ENCODE data around the genes TMEM167B and ELAPOR1.

DNA sequence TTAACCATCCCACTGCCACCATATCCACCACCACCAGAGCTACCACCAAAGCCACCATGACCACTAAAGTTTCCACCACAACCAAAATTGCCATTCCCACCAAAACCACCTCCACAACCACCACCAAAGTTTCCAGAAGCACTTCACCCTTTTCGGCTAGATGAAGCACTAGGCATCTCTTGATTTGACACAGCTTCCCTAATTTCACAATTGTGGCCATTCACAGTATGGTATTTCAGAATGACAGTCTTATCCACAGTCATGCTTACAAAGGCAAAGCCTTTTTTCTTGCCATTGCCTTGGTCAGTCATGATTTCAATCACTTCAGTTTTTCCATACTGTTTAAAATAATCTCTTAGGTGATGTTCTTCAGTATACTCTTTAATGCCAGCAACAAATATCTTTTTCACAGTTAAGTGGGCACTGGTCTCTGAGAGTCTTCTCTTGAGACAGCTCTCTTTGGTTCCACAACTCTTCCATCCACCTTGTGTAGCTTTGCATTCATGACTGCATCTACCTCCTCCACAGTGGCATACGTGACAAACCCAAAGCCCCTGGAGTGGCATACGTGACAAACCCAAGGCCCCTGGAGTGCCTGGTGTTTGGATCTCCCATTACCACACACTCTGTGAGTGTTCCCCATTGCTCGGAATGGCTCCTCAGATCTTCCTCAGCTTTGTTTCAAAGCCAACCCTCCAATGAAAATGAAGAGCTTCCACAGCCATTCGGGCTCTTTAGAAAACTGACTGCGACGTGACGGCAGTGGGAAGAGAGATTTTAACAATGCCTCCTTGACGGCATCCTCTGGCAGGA, 45.6 kb downstream of the SLC30A7 start:
- PRO-cap: no peak
- RAMPAGE, long total RNA, 4 experiments: no peak in any of the 4 experiments

- PRO-cap: no peak
- RAMPAGE, long total RNA, 4 experiments: no peak in any of the 4 experiments
Measured at GRCh38 chr1:101024974-101025647, 473 bp downstream of the DPH5 start.

- PRO-cap: no peak
- RAMPAGE, long total RNA, 4 experiments: start-site peak on the plus strand in 1 of 4 experiments, at chr1:101163265-101163310 at its widest, 11 reads per replicate
Measured at GRCh38 chr1:101162946-101163702, 73.7 kb upstream of the S1PR1 start.

- PRO-cap: no peak
- RAMPAGE, long total RNA, 4 experiments: no peak in any of the 4 experiments
Measured at GRCh38 chr1:101997154-101997526, 414 bp upstream of the OLFM3 start.

- PRO-cap: no peak
- RAMPAGE, long total RNA, 4 experiments: no peak in any of the 4 experiments
Measured at GRCh38 chr1:104664199-104664761, 914.6 kb downstream of the AMY1C start.

- PRO-cap: no peak
- RAMPAGE, long total RNA, 4 experiments: no peak in any of the 4 experiments
Measured at GRCh38 chr1:104932397-104933340, 1183.0 kb downstream of the AMY1C start.

- PRO-cap: no peak
- RAMPAGE, long total RNA, 4 experiments: no peak in any of the 4 experiments
Measured at GRCh38 chr1:105992301-105992581, 1064.2 kb upstream of the PRMT6 start.

DNA sequence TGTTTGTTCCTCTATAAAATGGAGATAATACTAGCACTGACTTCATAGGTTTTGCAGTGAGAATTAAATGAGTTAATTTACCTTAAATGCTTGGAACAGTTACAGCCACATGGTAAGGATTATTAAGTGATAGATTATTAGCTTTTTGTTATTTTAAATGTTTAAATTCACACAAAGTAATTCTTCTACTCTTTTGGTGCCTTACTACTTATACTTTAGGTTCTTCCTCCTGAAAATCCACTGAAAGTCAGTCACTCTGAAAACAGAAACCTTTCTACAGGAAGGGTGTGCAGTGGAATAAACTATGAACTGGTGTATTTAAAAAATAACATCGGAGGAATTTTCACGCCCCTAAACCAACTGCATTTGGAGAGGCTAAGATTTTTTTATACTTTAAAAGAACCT, 279.7 kb downstream of the VAV3 start:
- PRO-cap: no peak
- RAMPAGE, long total RNA, 4 experiments: no peak in any of the 4 experiments

DNA sequence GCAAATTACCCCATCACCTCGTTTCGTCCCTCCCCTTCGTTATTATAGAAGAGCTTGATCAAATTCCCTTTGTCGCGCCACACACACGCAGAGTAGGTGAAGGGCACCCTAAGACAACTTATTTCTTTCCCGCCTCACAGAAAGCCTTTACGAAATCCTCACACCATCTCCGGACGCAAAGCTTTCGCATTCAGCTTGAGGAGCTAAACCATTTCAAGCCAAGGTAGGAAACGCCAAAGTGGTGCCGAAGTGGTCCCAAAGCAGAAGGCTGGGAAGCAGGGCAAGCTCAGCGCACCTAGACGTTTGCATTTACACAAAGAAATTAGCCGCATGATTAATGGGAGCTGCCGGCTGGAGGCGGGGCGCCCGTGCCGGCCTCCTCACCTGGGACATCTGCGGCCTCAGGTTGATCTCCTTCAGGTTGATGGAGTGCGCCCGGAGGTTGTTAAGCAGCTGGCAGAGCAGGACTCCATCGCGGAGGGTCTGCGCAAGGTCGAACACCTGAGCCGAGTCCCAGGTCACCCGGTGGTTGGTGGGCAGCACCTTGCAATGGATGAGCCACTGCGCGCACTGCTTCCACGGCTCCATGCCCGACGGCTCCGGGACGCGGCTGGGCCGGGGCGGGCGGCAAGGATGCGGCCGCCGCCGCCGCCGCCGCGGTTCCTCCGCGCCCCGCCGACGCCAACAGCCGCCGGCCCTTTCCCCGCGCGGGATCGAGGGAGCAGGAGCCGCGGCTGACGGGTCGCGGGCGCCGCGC, 520 bp downstream of the VAV3 start:
- PRO-cap: no peak
- RAMPAGE, long total RNA, 4 experiments: no peak in any of the 4 experiments

GRCh38 chr1:108049557-108049949, 84.6 kb upstream of the VAV3 start:
- PRO-cap: no peak
- RAMPAGE, long total RNA, 4 experiments: no peak in any of the 4 experiments

DNA sequence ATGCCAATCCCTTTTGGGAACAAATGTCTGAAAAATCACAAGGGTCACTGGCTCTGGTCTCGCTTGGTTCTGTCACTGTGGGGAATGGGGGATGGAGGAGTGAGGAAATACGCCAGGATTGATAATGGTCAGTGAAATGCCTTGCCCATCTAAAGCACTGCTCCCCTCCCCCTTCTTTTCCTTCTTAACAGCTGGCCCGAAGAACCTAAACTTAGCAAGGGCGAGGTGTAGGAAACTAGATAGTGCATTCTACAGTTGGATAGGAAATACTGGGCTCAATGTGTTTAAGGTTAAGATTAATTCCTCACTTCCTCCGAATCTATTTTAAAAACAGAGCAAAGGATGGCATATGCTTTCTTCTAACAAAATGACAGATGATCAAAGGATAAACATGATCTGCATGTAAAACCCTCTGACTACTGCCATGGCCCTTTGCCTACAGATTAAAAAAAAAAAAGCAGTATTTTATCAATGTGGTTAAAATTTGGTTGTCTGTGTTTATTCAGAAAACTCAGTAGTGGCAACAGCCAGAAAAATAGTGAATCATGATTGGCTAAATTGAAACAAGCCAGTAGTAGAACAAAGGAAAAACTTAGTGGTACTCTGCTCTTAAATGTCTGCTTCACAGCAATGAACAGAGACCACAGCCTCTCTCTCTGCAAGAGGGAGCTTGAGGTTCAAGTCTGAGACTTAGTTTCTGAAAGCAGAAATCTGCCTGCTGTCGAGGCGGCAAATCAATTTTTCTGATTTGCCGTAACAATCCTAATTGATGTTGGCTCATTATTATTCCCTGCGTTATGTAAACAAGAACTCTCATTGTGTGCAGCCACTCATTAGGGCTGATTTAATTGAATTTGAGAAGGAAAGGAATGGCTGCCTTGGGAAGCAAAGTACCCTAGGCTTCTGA, 86.2 kb upstream of the VAV3 start:
- PRO-cap: no peak
- RAMPAGE, long total RNA, 4 experiments: no peak in any of the 4 experiments

- PRO-cap: no peak
- RAMPAGE, long total RNA, 4 experiments: no peak in any of the 4 experiments
Measured at GRCh38 chr1:108165442-108166369, 34.4 kb downstream of the SLC25A24 start.

DNA sequence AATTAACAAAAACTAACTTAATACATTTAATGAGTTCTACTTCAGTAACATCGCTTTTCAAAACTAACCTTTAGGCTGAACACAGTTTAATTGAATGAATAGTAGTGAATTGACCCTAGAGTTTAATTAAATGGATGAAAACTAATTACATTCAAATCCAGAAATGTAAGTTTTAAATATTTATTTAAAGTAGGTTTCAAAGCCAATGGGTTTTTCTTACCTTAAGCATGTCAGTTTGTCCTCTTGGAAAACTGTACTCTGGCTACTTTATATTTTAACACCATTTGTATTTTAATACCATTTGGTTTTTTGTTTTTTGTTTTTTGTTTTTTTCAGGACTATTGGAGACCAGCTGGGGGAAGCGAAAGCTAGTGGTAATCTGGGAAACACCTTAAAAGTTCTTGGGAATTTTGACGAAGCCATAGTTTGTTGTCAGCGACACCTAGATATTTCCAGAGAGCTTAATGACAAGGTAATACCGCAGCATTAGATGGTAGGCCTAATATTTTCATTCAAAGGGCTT, 20.4 kb downstream of the GPSM2 start:
- PRO-cap: no peak
- RAMPAGE, long total RNA, 4 experiments: no peak in any of the 4 experiments

- PRO-cap: no peak
- RAMPAGE, long total RNA, 4 experiments: no peak in any of the 4 experiments
Measured at GRCh38 chr1:108943209-108944171, 19.8 kb downstream of the CLCC1 start.

- PRO-cap: no peak
- RAMPAGE, long total RNA, 4 experiments: no peak in any of the 4 experiments
Measured at GRCh38 chr1:108956704-108957326, 6.5 kb downstream of the CLCC1 start.

- PRO-cap: bidirectional peak, plus-strand start at chr1:109090773, minus-strand start at chr1:109090682; bidirectional peak, plus-strand start at chr1:109090854, minus-strand start at chr1:109090891
- RAMPAGE, long total RNA, 4 experiments: start-site peak on the plus strand in 4 of 4 experiments, at chr1:109090757-109090802 at its widest, 143 to 326 reads per replicate
Measured at GRCh38 chr1:109090481-109091511, at the start of gene TMEM167B. TSS of gene TMEM167B (plus strand) at chr1:109090764.

DNA sequence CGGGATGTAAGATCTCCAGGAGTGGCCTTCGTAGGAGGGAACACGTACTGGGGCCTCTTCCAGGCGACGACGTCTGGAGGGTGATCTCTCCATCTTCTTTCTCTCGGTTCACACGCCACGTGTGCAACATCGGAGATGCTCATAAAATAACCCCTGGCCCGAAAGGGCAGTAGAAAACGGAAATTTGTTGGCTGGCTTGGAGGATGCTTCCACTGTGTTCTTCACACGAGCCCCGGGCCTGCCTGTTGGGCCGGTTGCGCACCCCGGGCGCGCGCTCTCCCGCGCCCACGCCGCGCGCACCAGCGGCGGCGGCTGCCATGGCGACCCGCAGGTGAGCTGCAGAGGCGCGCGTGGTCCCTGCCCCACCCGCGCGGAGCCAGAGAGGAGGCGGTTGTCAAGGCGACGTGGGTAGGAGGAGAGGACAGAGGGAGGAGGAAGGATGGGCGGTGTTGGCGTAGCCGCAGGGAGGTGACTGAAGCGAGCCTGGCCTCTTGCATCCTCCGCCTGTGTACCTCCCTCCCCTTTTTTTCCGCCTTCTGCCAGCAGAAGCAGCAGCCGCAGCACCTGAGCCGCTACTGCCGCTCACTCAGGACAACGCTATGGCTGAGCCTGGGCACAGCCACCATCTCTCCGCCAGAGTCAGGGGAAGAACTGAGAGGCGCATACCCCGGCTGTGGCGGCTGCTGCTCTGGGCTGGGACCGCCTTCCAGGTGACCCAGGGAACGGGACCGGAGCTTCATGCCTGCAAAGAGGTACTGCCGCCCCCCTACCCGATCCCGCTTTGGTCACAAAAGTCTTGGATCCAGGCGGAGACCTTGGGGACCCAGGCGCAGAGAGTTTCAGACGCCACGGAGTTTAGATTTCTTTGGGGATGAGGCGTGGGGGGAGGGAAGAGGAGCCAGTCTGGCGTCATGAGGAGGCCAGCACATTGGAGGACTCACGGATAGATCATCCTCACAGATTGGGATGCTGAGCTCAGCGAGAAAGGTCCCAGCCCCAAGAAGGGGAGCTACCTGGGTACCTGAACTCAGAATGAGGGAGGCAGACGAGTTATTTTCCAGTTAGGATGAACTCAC, at the start of gene ELAPOR1:
ELAPOR1 (plus strand) TSS at position 531 of the 1,076 bp plus-strand sequence.
- PRO-cap: no peak
- RAMPAGE, long total RNA, 4 experiments: start-site peak on the plus strand in 1 of 4 experiments, centred at position 454 of the sequence, 5 reads per replicate

DNA sequence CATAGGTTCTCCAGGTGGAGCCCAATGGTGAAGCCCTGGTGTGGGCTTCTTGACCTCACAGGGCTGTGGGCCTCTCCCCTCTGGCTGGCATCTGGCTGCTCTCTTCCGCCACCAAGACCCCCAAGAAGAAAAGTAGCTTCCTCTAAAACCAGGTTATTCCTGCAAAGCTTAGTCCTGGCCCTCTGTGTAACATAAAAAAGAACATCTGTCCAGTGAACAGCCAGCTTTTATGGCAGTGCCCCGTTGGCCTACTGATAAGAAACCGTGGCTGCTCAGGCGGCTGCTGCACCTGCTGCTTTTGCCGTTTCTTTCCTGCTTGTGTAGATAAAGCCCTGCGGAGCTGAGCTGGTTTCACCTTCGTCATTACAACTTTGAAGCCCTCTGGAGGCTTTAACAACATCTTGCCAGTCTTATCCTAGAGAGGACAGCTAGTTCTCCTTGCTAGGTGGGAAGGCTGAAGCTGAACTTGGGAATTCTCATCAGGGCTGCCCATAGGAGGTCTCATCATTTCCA, 20.5 kb downstream of the ELAPOR1 start:
- PRO-cap: no peak
- RAMPAGE, long total RNA, 4 experiments: no peak in any of the 4 experiments

DNA sequence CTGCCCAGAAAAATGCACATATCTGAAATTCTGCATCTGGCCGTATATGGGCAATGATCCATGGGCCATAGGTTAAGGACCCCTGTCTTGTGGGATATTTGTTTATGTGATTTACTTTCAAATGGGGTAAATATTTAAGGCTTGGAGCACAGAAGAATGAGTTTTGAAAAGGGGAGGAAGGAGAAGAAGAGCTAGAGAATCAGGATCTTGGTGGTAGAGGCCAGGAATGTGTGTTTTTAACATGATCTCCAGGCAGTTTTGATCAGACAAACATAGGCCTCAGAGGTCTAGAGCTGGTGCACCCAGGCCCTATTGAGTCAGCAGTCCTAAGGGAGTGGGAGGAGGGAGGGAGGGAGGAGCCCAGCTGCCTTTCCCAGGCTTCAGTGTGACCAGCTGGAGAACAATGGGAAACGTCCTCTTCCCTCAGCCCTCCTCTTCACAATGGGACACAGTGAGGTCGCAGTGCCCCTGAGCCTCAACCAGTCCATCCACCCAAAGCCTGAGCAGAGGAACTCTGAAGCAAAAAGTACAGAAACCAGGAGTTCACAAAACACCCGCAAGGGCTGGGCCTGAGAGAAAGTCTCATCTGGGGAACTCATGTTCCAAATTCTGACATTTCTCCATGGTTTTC, 37.2 kb downstream of the ELAPOR1 start:
- PRO-cap: no peak
- RAMPAGE, long total RNA, 4 experiments: no peak in any of the 4 experiments

- PRO-cap: no peak
- RAMPAGE, long total RNA, 4 experiments: no peak in any of the 4 experiments
Measured at GRCh38 chr1:109192471-109193097, 21.1 kb upstream of the SARS1 start.

All from esophagus muscularis mucosa (tissue), 4 donors.